Heart left ventricle (tissue), 7 donors: ENCODE data around the genes RADIL and TNRC18.

DNA sequence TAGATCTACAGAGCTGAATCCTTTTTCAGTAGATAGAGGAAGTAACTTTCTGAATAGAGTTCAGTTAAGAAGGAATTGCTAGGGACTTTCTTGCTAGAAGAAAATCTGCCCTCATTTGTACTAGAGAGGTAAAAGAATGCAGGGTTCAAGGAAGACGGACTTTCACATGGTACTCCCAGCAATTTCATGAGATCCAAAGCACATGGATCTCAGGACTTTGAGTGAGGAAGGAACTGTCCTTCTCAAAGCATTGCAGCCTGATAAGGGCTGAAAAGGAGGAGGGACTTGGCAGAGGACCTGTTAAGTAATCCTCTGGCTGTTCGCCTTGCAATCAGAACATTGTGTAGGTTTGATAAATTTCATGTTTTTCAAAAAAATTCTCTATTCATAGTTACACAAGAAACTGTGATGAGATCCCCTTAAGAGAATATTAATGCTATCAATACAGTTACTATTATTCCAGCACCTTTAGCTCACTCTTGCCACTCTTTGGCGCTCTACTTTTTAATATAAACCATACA, 424.1 kb downstream of the SDK1 start:
- PRO-cap, 6 experiments = no peak in any of the 6 experiments
- RAMPAGE, long total RNA, 2 experiments = no peak in any of the 2 experiments
- RRBS = no CpG with 5 or more reads among the region's 3 CpGs

DNA sequence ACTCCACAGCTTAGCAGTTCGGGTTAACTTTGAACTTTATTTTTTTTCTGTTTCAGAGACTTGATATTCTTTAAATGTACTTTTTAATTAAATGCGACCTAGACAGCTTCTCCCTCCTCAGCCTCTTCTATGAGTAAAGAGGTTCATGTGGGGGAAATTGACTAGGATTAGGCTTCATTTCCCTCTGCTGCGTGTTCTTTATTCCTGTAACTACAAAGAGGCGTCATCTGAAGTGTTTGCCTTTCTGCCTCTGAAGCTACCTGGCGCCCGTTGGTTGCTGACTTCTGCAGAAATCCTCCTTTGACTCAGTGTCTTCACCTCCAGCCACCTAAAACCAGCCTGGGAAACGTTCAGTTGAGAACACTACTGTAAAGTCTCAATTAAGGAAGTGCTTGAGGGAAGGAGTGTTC, 642.6 kb downstream of the SDK1 start:
- PRO-cap, 6 experiments = no peak in any of the 6 experiments
- RAMPAGE, long total RNA, 2 experiments = no peak in any of the 2 experiments
- RRBS = no CpG with 5 or more reads among the region's 7 CpGs

DNA sequence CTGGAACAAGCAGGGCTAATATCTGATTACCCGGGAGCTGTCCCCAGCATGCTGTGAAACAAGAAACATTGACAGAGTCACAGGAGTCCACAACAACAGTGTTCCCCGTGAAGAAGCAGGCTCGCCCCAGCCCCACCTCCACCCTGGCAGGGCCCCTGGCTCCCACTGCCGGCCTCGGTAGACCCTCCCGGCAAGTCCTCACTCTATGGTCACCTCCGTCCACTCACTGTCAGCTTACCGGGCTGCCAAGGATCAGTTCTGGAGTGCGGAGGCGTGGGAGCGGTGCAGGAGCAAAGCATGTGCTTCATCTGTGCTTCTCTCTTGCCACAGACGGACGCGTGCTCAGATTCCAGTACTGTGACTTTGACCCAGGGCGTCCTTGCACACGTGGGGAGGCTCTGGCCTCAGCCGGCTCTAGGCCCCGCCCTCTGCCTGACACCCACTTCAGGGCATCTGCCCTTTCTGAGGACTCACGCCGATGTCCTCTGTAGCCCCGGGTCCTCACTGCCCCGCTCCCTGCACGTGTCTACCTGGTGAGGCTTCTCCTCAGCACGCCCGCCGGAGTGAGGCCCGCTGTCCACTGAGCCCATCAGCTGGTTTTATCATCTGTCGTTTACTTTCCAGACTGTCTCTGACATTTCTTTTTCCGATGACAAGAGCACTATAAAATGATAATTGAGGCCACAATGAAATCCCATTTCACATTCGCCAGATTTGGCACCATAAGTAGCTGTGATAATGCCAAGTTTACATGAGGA, 547.4 kb upstream of the FOXK1 start:
- PRO-cap, 6 experiments = no peak in any of the 6 experiments
- RAMPAGE, long total RNA, 2 experiments = no peak in any of the 2 experiments
- RRBS = 64% methylated on average over 12 of the region's 30 CpGs

- PRO-cap, 6 experiments = no peak in any of the 6 experiments
- RAMPAGE, long total RNA, 2 experiments = no peak in any of the 2 experiments
- RRBS = no CpG with 5 or more reads among the region's 17 CpGs
These were observed 247.9 kb upstream of the FOXK1 start for GRCh38 chr7:4434052-4434727.

DNA sequence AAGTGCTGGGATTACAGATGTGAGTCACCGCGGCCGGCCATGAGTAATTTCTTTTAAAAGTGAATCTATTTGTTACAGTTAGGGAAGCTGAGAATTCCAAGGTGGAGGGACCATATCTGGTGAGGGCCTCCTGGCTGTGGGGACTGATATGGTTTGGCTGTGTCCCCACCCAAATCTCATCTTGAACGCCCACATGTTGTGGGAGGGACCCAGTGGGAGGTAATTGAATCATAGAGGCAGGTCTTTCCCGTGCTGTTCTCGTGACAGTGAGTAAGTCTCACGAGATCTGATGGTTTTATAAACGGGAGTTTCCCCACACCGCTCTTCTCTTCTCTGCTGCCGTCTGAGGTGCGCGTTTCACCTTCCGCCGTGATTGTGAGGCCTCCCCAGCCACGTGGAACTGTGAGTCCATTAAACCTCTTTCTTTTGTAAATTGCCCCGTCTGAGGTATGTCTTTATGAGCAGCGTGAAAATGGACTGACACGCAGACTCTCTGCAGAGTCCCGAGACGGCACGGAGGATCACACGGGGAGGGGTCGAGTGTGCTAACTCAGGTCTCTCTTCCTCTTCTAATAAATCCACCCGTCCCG, 148.6 kb upstream of the FOXK1 start:
- PRO-cap, 6 experiments = no peak in any of the 6 experiments
- RAMPAGE, long total RNA, 2 experiments = no peak in any of the 2 experiments
- RRBS = no CpG with 5 or more reads among the region's 25 CpGs

- PRO-cap, 6 experiments = no peak in any of the 6 experiments
- RAMPAGE, long total RNA, 2 experiments = no peak in any of the 2 experiments
- RRBS = no CpG with 5 or more reads among the region's 4 CpGs
These were observed 147.4 kb upstream of the FOXK1 start for GRCh38 chr7:4534771-4534987.

- PRO-cap, 6 experiments = peak in 2 of 6 experiments; most common plus-strand start chr7:4632098 (in 1); most common minus-strand start chr7:4632068 (in 2)
- RAMPAGE, long total RNA, 2 experiments = no peak in any of the 2 experiments
- RRBS = 13% methylated on average over 5 of the region's 22 CpGs
These were observed 50.3 kb upstream of the FOXK1 start for GRCh38 chr7:4631623-4632271.

DNA sequence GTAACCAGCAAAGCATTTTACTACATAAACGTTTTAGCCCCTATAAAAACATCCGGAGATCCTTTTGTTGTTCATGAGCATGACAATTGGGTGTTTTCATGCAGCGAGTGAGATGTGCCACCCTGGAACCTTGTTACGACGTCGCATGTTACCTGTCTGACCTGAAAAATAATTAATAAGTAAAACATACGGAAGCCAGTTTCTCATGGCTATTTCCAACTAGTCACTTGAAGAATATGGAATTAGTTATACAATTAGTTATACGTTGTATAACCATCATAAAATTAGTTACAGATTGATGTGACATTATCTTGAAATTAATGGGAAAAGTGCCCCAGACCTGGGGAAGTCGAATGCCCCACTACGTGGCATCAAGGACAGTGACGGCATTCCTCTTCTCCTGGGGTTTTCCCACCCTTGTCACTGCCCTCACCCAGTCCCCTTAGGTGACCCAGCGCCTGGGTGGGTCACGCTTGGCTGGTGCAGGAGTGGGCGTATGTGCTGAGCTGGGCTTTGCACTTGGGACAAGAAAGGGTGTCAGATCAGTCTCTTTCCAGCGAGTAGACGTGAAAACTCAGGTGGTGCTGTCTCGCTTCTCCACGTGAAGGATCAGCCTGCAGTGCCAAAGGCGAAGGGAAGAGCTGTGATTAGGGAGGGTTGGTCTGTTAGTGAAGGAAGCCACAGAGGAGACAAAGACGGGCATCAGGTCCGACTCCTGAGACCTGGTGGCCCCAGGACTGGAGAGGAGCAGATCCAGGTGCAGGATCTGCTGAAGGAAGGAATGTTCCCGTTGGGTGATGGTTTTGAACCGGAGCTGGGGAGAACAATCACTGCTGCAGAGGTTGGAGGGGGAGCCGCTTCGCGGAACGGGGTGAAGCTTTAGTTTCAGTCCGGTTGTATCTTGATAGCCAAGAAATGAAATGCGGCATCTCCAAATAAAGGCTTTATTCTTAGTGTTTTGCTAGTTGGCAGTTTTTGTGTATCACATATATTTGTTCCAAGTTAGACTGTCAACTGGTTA, 7.6 kb downstream of the FOXK1 start:
- PRO-cap, 6 experiments = no peak in any of the 6 experiments
- RAMPAGE, long total RNA, 2 experiments = no peak in any of the 2 experiments
- RRBS = 51% methylated on average over 5 of the region's 29 CpGs

DNA sequence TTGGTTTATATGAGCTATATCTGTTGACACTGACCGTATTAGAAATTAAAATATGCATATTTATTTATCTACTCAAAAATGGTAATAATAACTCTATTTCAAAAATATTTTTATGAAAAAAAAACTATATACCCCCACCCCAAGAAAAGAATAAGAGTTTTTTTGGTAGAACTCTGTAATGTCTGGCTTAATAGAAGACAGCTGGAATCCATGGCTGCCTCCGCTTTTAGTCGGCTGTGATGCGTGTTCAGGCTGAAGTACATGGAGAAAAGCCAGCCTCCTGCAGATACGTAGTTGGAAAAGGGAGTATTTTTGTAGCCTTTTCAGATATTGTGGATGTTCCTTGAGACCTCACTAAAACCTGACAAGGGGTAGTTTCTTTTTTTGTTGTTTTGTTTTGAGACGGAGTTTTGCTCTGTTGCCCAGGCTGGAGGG, 9.9 kb downstream of the FOXK1 start:
- PRO-cap, 6 experiments = peak in 1 of 6 experiments; most common minus-strand start position 228 of the sequence (in 1)
- RAMPAGE, long total RNA, 2 experiments = no peak in any of the 2 experiments
- RRBS = no CpG with 5 or more reads among the region's 6 CpGs

- PRO-cap, 6 experiments = no peak in any of the 6 experiments
- RAMPAGE, long total RNA, 2 experiments = no peak in any of the 2 experiments
- RRBS = 92% methylated on average over 5 of the region's 26 CpGs
These were observed 29.7 kb downstream of the FOXK1 start for GRCh38 chr7:4711707-4712318.

DNA sequence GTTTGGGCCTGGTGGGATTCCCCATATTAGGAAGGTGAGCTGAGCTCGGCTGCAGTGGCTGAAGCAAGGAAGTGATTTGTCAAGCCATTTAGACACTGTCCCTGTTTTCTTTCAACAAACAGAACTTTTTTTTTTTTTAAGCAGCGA, 43.7 kb downstream of the FOXK1 start:
- PRO-cap, 6 experiments = peak in 1 of 6 experiments; most common minus-strand start position 81 of the sequence (in 1)
- RAMPAGE, long total RNA, 2 experiments = no peak in any of the 2 experiments
- RRBS = no CpG with 5 or more reads among the region's 2 CpGs

GRCh38 chr7:4819361-4819932, 42.4 kb downstream of the PAPOLB start:
- PRO-cap, 6 experiments = peak in 5 of 6 experiments; most common plus-strand start chr7:4819709 (in 5); most common minus-strand start chr7:4819582 (in 1)
- RAMPAGE, long total RNA, 2 experiments = no peak in any of the 2 experiments
- RRBS = 23% methylated on average over 11 of the region's 27 CpGs

DNA sequence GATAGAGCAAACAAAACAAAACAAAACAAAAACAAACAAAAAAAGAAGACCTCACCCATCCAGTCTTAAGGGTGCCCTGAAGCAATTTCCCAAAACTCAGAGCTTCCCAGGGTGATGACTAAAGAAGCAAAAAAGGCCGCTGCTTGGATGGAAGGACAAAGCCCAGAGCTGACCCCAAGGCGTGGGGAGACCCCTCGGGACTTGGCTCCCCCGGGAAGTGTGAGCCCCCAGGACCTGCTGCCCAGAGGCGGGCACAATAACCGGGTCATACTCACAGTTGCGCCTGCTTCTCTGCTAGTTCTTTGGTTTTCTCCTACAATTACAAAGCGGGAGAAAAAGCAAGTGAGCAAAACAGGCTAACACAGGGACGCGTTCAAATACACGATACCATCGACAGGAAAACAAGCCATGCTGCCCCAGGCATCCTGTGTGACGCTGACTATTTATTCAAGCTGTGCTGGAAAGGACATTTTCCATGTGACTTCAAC, 29.9 kb downstream of the PAPOLB start:
- PRO-cap, 6 experiments = no peak in any of the 6 experiments
- RAMPAGE, long total RNA, 2 experiments = no peak in any of the 2 experiments
- RRBS = 79% methylated on average over 3 of the region's 13 CpGs

- PRO-cap, 6 experiments = peak in 6 of 6 experiments; most common plus-strand start chr7:4883703 (in 1); most common minus-strand start chr7:4883674 (in 4)
- RAMPAGE, long total RNA, 2 experiments = start-site peak on the minus strand in 2 of 2 experiments, at chr7:4883642-4883674 at its widest, 8 to 21 reads per replicate
- RRBS = 2% methylated on average over 77 of the region's 108 CpGs
These were observed at the start of gene RADIL for GRCh38 chr7:4882815-4883901. Gene RADIL (minus strand): TSS chr7:4883716.

DNA sequence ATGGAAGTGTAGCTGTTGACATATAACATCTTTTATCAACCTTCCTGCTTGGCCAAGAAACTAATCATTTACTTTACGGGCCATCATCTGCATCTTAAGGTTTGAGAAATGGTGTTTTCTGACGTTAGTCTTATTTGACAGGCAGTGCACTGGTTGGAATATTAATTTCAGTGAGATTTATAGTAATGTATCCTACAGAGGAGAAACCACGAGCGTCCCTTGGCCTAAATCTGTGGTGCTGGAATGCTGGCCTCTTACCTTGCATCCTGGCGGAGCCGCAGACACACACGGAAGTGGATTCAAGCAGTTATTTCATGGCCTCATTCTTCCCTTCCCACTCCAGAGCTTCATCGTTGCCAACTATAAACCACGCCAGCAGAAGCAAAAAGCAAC, 13.0 kb downstream of the WIPI2 start:
- PRO-cap, 6 experiments = no peak in any of the 6 experiments
- RAMPAGE, long total RNA, 2 experiments = no peak in any of the 2 experiments
- RRBS = no CpG with 5 or more reads among the region's 9 CpGs

- PRO-cap, 6 experiments = no peak in any of the 6 experiments
- RAMPAGE, long total RNA, 2 experiments = no peak in any of the 2 experiments
- RRBS = no CpG with 5 or more reads among the region's 28 CpGs
These were observed 66.8 kb downstream of the SLC29A4 start for GRCh38 chr7:5349459-5350038.

- PRO-cap, 6 experiments = no peak in any of the 6 experiments
- RAMPAGE, long total RNA, 2 experiments = no peak in any of the 2 experiments
- RRBS = no CpG with 5 or more reads among the region's 4 CpGs
These were observed 14.9 kb downstream of the TNRC18 start for GRCh38 chr7:5408750-5409186.

DNA sequence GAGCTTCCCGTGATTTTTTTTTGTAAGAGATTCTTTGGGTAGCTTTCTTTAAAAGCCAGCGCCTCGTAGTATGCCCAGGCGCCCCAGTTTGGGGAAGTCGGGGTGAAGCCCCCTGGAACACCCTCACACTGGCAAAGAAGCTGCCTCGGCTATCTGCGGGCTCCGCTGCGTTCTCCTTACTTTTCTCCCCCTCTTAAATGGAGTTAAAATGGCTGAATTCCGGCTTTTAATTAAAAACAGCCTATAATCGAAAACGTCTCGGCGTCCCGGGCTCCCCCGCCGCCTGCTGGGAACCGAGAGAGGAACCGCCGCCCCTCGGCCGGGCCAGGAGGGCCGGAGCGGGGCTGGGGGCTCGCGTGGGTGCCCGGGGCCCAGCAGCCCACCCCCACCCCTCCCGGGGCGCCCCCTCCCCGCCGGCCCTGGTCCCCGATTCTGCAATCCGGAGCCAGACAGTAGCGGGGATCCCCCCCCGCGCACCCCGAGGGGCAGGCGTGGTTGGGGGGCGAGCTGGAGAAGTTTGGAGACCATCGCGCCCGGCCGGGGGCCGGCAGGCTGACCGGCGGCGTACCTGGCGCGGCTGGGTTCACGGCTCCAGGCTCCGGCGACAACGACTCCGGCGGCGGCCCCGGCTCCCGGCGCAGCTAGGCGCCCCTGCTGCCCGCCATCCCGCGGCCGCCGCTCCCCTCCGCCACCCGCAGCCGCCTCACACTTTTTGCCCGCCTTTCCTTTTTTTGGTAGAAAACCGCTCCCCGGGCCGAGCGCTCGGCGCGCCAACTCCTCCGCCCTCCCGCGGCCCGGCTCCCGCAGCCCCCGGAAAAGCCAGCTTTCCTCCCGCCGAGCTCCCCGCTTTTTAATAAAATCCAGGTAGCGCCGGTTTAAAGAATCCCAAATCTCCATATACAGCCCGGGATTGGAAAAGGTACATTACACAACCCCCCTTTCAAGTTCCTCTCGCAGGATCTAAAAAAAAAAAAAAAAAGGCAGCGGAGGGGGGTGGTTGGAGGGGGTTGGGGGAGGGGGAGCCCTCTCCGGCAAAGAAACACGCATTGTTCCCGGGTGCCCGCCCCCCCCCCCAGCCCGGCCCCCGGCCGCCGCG, at the start of gene TNRC18:
Gene TNRC18 (minus strand): TSS at position 962 of the 1,096 bp plus-strand sequence.
- PRO-cap, 6 experiments = peak in 6 of 6 experiments; most common plus-strand start position 132 of the sequence (in 1); most common minus-strand start position 714 of the sequence (in 6)
- RAMPAGE, long total RNA, 2 experiments = no peak in any of the 2 experiments
- RRBS = 2% methylated on average over 51 of the region's 99 CpGs

DNA sequence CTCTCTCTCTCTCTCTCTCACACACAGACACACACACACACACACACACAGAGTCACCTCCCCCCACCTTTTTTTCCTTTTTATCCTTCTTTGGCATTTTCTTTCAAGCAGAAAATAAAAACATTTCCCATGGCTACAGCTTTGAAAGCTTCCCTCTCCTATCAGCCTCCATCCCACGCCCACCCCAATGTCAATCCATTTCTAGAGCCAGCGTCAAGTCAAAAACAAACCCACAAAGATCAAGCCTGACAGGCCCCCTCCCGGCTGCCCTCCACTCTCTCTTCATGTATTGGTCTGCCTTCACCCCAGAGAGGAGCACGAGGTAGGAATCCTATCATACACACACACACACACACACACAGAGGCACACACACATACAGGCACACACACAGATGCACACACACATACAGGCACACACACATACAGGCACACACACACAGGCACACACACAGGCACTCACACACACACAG, 7.9 kb upstream of the TNRC18 start:
- PRO-cap, 6 experiments = no peak in any of the 6 experiments
- RAMPAGE, long total RNA, 2 experiments = no peak in any of the 2 experiments
- RRBS = no CpG with 5 or more reads among the region's 4 CpGs

DNA sequence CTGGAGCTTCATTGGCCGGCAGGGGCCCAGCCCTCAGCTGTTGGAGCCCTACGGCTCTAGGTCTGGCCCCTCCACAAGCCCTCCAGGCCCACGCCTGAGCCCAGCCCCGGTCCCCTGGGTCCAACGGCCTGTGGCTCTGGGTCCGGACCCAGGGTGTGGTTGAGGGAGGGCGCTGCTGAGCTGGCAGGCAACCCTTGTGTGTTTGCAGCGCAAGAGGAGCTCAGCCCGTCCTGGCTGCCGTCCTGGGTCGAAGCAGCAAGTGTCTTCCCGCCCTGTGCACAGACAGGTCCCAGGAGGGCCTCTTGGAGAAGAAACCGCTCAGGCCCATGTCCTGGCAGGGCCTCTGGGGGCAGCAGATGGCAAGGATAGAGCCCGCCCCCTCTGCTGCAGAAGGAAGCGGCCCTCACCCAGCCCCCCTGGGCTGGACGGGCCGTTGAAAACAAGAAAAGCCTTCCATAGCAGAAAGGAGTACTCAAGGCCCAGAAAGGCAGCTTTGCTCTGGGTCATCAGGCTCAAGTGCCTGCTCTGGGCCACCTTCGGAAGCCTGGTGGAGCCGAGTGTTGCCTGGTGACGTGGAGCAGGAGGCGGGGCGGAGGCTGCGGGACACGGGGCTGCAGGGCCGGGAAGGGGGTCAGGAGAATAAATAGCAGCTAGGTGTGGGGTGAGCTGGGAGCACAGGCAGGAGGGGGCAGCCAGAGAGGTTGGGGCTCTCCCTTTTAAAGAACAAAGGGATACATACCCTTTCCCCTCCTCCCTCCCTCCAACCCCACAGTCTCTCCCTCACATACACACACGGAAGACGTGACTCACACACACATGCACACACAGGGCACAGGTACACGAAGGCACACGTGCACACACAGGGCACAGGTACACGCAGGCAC, 35.5 kb downstream of the FBXL18 start:
- PRO-cap, 6 experiments = no peak in any of the 6 experiments
- RAMPAGE, long total RNA, 2 experiments = no peak in any of the 2 experiments
- RRBS = 29% methylated on average over 3 of the region's 30 CpGs